Esophagus squamous epithelium (tissue), 4 donors: ENCODE measurements around the gene USP24.

DNA sequence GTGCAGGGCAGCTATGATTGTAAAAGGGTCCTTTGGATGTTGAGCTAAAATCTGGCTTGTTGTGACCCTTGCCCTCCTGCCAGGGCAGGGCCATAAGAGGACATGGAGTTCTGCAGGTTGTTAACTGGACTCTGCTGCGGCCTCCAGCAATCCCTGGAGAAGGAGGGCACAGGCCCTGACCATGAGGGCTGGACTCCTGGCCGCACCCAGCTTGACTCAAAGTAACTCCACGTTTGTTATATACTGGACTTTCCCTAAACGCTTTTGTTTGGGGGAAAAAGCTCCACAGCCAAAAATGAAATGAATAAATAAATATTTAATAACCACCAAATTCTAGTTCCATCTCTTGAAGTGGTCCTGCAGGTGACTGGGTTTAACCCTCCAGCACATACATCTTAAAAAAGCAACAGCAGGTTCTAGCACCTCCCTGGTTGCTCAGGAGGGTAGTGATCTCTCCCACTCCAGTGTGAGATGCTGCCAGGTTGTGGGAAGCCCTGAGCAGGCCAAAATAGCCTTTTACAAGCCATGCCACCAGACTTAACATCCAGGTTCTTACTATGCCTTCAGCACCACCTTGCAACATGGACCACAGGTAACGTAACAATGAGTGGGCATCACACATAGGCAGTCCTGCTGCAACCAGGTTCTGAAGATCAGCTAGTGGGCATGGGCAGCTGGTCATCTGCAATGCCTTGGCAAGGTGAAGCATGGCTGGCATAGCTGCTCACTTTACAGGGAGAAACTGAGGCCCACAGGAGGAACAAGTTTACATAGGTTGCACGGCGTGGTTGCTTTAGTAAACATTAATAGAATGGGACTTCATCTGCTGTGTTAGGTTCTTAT, 40.2 kb downstream of the LEXM start:
- PRO-cap = no peak
- RAMPAGE, long total RNA, 4 experiments = no peak in any of the 4 experiments

DNA sequence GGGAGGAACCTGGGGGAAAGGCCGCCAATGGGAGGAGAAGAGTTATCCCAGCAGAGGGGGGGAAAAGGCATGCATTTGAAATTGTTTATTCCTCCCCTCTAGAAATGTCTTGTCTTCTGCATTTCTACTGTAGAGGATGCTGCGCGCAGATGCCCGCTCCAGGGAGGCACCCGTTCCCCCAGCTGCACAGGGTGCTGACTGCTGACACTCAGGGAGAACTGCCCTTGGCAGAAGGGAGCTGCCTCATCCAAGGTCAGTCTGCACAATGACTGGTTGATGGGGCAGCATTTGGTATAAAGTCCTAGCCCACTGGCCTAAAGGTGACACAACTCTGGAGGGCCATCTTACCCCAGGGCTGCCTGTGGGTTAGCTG, 29.0 kb downstream of the DHCR24 start:
- PRO-cap = no peak
- RAMPAGE, long total RNA, 4 experiments = no peak in any of the 4 experiments

GRCh38 chr1:54864075-54865035, 22.6 kb downstream of the DHCR24 start:
- PRO-cap = no peak
- RAMPAGE, long total RNA, 4 experiments = no peak in any of the 4 experiments

- PRO-cap = no peak
- RAMPAGE, long total RNA, 4 experiments = no peak in any of the 4 experiments
These were observed 14.4 kb upstream of the TMEM61 start for GRCh38 chr1:54965948-54966422.

- PRO-cap = no peak
- RAMPAGE, long total RNA, 4 experiments = no peak in any of the 4 experiments
These were observed 707 bp downstream of the PCSK9 start for GRCh38 chr1:55039995-55040515.

- PRO-cap = no peak
- RAMPAGE, long total RNA, 4 experiments = no peak in any of the 4 experiments
These were observed 87.3 kb downstream of the USP24 start for GRCh38 chr1:55127857-55128309.

DNA sequence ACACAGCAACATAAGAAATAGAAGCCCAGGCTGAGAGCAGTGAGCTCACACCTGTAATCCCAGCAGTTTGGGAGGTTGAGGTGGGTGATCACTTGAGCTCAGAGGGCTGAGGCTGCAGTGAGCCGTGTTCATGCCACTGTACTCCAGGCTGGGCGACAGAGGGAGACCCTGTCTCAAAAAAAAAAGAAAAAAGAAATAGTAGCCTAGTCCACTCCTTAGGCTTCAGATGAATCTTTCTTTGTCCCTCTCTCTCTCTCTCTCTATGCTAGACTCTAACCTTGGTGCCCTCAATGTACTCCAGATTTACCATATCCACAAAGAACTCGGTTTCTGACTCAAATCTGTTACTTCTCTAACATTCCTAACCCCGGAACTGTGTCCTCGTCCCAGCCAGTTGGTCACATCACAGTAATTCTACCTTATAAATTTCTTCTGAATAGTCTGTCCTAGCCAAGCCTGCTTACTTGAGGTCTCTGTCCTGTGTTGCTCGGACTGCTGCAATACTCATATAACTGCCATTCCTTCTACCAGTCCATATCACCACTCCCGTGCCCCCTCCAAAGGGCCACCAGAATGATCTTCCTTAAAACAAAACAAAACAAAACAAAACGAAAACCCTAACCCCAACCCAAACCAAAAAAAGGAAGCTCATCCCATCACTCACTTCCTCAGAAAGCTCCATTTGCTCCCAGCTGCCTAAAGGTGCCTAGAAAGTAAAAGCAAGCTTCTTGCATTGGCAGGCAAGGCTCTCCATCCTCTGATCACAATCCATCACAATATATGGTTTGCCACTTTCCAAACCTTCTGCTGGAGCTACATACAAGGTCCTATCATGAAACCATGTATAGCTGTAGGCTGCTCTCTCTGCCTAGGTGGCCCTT, 20.5 kb downstream of the USP24 start:
- PRO-cap = no peak
- RAMPAGE, long total RNA, 4 experiments = no peak in any of the 4 experiments

GRCh38 chr1:55214083-55214454, 1.1 kb downstream of the USP24 start:
- PRO-cap = no peak
- RAMPAGE, long total RNA, 4 experiments = no peak in any of the 4 experiments

DNA sequence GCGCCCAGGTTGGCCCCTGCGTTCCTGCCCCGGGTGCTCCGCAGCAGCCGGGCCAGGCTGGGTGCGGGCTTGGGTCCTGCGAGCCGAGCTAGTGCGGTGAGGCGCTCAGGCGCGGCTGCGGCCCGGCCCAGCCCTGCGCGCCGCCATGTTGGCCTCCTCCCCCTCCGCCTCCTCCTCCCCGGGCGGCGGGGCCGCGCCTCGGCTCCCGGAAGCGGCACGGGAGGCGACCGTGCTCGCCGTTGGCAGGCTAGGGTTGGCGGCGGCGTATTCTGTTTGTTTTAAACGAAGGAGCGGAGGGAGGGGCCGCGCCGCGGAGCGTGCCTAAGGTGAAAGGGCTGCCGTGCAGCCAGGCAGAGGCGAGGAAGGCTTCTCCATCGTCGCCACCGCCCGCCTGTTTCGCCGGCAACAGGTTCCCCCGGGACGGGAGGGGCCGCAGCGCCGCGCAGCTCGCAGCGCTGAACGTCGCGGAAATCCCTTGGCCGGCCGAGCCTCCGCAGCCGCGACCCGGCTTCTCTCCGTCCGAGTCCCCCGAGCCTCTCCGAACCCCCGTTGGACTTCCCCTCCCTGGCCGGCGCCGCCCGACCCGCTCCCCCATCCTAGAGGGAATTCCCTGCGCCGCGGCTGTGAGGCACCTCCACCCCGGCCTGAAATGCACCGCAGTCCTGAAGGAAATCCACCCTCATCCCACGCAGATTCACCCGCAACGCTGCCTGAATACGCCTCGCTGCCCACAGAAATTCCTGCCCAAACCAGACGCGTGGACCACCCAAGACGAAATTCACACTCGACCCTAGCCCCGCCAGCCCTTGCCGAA, at the start of gene USP24:
Gene USP24 (minus strand): TSS at position 158 of the 814 bp plus-strand sequence.
- PRO-cap = bidirectional peak, plus-strand start at position 281 of the sequence, minus-strand start at position 147 of the sequence; unidirectional peak, minus-strand start at position 653 of the sequence
- RAMPAGE, long total RNA, 4 experiments = no peak in any of the 4 experiments

GRCh38 chr1:55375402-55375639, 160.2 kb upstream of the USP24 start:
- PRO-cap = no peak
- RAMPAGE, long total RNA, 4 experiments = no peak in any of the 4 experiments

DNA sequence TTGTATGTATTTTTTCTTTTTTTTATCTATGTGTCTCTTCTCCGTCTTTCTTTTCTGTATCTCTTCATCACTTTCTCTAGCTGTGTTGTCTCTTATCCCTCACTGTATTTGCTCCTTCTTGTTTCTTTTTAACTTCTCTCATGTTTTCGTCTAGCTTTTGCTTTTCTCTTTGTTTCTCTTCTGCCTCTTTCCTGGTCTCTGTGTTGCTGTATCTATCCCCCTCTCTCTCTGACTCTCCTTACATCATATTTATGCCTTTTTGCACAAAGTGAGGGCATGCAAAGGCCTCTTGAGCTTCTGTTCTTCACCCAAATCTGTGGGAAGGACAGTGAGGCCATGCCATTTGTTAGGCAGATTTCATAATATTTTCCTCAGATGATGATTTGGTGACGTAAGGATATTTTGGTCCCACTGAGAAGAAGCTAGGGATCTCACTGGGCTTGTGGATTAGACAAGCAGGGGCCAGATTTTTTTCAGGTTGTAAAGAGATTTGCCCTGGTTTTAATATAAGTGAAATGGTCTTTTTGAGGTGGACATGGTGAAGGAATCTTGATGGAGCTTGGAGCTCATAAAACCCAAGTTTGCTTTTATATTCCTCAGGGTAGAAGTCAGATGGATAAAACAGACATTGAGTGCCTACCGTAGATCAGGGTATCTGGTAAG, 249.4 kb upstream of the USP24 start:
- PRO-cap = bidirectional peak, plus-strand start at position 434 of the sequence, minus-strand start at position 230 of the sequence
- RAMPAGE, long total RNA, 4 experiments = no peak in any of the 4 experiments

GRCh38 chr1:55833366-55833755, 618.2 kb upstream of the USP24 start:
- PRO-cap = no peak
- RAMPAGE, long total RNA, 4 experiments = no peak in any of the 4 experiments

- PRO-cap = no peak
- RAMPAGE, long total RNA, 4 experiments = no peak in any of the 4 experiments
These were observed 142.5 kb downstream of the PLPP3 start for GRCh38 chr1:56436870-56437242.

DNA sequence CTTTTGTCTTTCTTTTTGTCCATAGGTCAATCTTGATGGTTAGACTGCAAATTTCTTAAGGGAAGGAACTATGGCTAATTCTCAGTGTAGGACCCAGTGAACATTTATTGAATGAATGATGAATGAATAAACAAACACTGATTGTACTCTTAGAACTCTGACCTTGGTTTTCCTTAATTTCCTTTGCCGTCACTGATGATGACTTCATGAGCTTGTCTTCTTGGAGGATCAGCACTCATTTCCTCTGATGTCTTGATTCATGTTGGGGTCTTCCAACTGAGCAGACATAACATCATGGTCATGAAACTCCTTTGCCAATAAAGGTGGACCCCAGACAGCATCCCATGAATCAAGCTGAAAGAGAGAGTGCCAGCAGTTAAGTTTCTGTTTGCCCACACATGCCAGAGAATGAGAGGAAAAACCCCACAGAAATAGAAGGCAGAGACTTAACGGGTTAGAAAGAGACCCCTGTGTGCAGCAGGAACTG, 96.2 kb downstream of the PLPP3 start:
- PRO-cap = no peak
- RAMPAGE, long total RNA, 4 experiments = no peak in any of the 4 experiments

- PRO-cap = no peak
- RAMPAGE, long total RNA, 4 experiments = no peak in any of the 4 experiments
These were observed 73.2 kb downstream of the PLPP3 start for GRCh38 chr1:56505944-56506691.

GRCh38 chr1:56534267-56534930, 45.0 kb downstream of the PLPP3 start:
- PRO-cap = no peak
- RAMPAGE, long total RNA, 4 experiments = no peak in any of the 4 experiments

- PRO-cap = no peak
- RAMPAGE, long total RNA, 4 experiments = no peak in any of the 4 experiments
These were observed 27.8 kb downstream of the PLPP3 start for GRCh38 chr1:56551451-56552140.

- PRO-cap = no peak
- RAMPAGE, long total RNA, 4 experiments = no peak in any of the 4 experiments
These were observed 19.6 kb downstream of the PLPP3 start for GRCh38 chr1:56559696-56560272.

GRCh38 chr1:56566283-56566682, 13.1 kb downstream of the PLPP3 start:
- PRO-cap = no peak
- RAMPAGE, long total RNA, 4 experiments = no peak in any of the 4 experiments

DNA sequence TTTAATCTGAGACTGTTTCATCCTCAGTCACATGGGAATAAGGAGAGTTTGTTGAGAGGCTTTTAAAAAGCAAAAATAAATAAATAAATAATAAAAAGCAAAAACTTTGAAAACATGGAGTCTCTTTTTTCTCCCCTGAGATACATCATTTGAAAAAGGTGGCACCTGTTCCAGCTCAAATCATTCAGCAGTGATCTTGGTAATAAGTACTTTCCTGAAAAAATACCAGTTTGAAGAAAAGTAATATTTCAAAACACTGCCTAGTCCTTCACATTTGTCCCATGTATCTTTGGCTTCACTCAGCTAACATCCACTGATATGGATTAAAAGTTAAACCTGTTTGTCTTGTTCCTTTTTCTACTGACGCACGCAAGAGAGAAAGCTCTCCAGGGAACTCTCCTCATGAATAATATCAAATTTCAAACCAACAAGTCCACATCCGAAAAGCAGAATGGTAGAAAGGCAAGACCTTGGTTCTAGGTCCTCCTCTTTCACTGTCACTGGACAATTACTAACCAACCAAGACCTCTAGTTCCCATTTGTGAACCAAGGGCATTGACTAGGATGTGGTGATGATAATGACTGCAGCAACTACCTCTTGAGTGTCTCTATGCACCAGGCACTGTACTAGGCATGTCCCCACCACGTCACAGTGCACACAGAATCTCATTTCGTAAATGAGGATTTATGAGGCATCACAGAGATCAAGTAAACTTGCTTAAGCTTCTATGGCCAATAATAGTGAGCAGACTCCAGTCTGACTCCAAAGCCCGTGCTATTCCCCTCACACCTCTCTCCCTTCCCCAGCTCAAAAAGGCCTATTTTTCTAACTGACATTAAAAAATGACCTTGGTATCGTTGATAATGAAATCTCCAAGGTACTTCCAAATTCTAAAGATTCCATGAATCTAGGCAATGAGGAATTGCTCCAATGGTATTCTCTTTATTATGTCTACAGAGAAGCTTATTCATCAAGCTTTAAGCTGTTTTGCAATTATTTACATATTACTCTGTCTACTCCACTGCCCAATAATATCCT, 8.4 kb downstream of the PLPP3 start:
- PRO-cap = bidirectional peak, plus-strand start at position 438 of the sequence, minus-strand start at position 315 of the sequence
- RAMPAGE, long total RNA, 4 experiments = no peak in any of the 4 experiments